ENCODE measurements around the genes RNF152 and SERPINB5.

GRCh38 chr18:61653929-61654276 lies 238.9 kb downstream of the RNF152 start:
- PRO-cap: no peak
- RAMPAGE, long total RNA: no peak

DNA sequence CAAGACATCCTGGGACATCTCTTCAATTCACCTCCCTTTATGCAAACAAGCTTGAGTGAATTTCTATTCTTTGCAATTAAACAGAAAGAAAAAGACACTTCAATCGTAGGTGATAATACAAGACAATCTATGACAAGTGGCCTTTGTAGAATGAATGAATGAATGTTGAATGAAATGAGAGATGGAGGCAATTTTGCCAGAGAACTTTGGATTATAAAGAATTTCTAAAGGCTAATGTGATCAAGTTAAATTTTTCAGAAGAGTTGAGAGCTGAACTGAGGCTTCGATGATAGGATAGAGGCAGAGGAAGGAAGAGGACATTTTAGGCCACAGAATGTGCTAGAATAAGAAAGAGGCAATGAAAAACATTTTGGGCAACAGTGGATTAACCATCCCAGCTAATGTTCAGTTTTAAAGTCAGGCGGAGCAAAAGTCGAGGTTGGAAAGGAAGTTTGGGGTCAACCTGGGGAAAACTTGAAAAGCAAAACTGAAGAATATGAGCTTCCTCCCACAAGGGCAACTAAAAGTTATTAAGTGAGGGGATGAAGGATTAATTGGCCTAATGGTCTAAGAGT lies 6.0 kb downstream of the RNF152 start:
- PRO-cap: no peak
- RAMPAGE, long total RNA: no peak

DNA sequence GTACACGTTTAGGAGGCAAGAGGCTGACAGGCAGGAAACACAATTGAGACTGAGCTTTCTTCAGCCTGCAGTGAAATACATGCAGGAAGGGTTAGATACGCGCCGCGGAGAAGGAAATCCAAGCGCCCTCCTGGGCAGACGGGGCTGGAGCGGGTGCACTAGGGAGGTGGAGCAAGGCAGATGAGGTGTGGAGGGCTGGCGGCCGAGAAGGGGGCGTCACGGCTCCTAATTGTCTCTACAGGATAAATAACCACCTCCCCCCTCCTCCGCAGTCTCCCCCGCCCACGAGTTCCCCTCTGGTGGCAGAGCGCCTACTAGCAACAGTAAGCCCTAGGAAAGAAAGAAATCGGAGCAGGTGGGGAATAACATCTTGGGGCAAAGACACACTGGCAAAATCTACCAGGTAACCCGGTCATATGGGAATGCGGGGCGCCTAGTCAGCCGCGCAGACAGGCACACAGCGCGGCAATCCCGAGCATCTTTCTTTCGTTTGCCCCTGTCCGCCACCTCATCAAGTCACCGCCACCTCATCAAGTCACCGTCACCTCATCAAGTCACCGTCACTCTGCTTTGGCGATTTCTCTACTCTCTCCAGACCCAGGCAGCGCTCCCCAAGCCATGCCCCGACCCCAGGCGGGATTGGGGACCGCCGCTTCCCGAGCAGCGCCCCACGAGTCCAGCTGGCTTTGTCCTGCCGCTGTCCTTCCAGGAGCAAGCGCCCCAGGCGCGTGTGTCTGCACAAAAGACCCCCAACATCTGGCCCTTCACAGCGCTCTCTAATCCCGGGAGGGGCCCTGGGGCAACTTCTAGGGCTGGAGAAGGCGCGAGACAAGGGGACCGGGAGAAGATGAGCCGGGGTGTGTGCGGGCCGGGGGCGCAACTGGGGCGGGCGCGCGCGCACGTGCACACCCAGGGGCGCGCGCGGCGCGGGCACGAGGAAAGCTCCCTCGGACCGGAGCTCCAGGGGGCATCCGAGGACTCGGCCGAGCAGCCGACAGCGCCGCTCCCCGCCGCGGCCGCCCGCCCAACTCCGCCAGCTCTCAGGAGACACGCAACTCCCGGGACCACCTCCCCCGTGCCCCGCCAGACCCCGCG lies at the start of gene RNF152:
Gene RNF152, minus strand, starts transcription at position 155 of the 1,095 bp plus-strand sequence.
- PRO-cap: bidirectional peak, plus-strand start at position 326 of the sequence, minus-strand start at position 47 of the sequence; bidirectional peak, plus-strand start at position 970 of the sequence, minus-strand start at position 758 of the sequence
- RAMPAGE, long total RNA: no peak

GRCh38 chr18:61900536-61900993 lies 7.8 kb upstream of the RNF152 start:
- PRO-cap: no peak
- RAMPAGE, long total RNA: no peak

GRCh38 chr18:61941564-61941800 lies 48.7 kb upstream of the RNF152 start:
- PRO-cap: no peak
- RAMPAGE, long total RNA: no peak

- PRO-cap: no peak
- RAMPAGE, long total RNA: no peak
Measured at GRCh38 chr18:62017856-62018585, 125.2 kb upstream of the RNF152 start.

DNA sequence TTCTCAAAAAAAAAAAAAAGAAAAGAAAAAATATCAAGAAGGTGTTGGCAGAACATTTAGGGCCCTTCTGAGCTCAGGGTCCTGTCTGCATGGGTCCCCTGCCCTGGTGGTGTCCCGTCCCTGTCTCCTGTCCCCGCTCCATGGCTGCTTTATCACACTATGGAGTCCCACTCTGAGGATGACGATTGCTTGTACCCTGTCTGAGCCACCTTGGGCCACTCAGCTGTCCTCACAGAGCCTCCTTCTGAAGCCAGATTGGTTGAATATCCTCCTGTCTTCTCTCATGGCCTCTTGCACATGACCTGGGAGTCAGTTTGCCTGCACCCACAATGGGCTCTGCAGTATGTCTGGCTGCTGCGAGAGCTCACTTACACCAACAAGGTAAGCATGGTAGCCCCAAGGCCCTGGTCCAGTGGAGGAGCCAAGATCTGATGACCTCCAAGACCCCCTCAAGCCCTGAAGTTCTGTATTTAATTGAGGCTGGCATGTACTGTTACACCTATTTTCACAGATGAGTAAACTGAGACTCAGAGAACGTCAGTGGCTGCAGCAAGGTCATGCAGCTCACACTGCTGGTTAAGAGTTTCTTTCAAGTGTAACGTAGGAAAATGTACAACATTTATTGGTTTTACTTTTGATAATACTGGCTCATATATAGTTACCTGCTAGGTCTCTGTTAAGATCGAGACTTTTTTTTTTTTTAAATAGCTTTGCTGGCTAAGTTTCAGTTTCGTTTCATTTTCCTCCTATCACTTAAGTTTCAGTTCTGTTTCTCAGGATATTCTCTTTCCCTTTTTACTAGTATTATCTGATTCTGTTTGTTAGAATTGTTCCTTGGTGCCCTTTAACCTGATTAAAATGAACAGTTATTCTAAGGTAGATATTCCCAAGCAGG lies 16.9 kb upstream of the ZCCHC2 start:
- PRO-cap: no peak
- RAMPAGE, long total RNA: no peak

DNA sequence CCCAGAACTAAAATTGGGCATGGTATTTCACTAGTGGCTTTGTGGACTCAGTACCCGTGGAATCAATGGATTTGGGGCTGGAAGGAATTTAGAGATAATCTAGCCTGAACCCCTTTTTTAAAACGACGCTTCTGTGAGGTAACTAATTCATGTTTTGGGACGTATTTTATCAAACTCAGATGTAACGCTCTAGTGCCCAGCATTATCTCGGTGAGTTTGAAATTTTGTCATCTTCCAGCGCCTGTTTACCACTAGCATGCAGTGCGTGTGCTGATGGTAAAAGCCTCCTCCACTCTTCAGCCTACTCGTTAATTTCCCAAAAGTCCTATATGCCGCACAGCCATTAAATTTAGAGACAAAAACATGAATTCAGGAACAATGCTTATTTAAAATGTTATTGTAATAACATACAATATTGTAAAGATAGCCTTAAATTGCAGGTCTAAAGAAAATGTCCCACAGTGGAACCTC lies 2.7 kb downstream of the ZCCHC2 start:
- PRO-cap: no peak
- RAMPAGE, long total RNA: no peak

- PRO-cap: no peak
- RAMPAGE, long total RNA: no peak
Measured at GRCh38 chr18:62538939-62540140, 16.5 kb downstream of the ZCCHC2 start.

- PRO-cap: no peak
- RAMPAGE, long total RNA: no peak
Measured at GRCh38 chr18:62999365-62999779, 284.0 kb downstream of the PHLPP1 start.

GRCh38 chr18:63100085-63100841 lies 219.3 kb downstream of the BCL2 start:
- PRO-cap: no peak
- RAMPAGE, long total RNA: no peak

DNA sequence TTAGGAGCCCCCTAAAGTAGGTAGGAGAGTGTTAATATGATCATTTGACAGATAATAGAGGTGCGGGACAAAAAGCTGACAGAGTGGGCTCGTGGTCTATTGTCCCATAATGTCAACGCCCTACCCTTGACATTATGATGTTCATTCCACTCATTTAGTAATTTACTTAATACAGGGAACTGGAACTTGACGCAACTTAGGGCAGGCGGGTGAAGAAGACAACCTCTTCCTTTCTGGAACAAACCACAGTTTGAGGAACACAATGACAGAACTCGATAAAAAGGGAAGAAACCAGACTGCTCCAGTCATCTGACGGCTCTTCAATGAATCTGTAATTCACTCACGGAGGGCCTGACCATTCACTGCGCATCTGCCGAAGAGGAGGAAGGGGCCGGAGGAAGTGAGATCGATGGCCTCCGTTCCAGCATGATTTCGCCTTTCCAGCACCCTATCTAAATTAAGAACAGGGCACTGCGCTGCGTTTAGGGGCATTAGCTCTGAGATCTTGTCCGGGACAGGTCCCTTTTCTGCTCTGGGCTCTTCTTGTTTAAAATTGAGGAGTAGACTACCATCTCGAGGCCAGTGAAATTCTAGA lies 83.1 kb downstream of the BCL2 start:
- PRO-cap: no peak
- RAMPAGE, long total RNA: no peak

GRCh38 chr18:63285305-63285870 lies 34.2 kb downstream of the BCL2 start:
- PRO-cap: no peak
- RAMPAGE, long total RNA: no peak

DNA sequence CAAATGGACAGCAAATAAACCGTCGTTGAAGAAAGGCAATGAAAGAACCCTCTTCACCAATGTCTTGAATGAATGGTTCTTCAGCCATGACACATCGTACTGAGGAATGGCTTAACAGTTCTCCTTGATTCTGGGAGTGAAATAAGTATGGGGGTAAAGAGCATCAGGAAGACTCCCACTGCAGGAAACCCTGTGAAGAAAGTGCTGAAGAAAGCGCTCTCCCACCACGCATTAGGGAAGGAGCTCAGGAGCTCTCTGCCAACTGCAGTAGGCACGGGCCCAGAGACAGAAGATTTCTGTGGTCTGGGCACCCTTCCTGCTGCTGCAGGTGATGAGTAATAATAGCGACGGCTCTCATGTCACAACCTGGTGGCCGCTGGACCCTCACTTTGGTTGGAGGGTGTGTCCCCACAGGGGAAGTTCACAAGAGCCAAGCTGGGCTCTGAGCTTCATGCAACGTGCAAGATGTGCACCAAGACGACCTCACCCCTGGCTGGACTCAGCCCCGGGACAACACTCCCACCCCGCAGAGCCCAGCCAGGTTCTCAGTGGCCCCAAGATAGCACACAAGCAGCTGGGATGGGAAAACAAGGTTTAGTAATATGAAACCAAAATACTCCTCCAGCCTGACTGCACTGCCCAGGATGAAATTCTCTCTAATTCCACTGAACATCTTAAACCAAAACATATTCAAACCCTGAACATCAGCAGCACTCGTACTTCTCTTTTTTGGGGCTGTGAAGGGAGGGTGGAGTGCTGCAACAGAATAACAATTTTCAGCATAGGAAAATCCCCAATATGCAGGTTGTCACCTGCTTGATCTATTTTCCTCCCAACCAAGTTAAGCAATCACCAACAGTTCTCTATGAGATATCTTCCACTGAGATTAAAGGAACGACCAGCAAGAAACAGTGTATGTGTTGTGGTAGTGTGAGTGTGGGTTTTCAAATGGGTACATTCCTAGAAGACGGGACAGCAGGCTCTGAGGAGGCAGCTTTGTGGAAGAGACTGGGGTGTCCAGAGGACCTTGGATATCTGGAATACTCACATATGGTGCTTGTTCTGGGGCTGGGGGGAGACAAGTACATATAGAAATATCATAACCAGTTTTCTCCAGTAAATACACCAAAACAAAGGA lies 26.6 kb downstream of the BCL2 start:
- PRO-cap: no peak
- RAMPAGE, long total RNA: no peak

DNA sequence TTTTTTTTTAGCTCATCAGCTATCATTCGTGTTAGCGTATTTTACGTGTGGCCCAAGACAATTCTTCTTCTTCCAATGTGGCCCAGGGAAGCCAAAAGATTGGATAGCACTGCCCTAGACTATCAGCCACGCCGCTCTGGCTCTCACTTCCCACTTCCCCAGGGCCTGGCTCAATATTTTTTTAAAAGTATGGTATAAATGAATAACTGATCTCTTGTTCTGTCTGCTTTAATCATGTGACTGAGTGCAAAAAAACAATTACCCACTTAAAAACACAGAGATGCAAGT lies 12.8 kb downstream of the BCL2 start:
- PRO-cap: no peak
- RAMPAGE, long total RNA: no peak

GRCh38 chr18:63331420-63331958 lies 11.9 kb upstream of the BCL2 start:
- PRO-cap: no peak
- RAMPAGE, long total RNA: no peak

- PRO-cap: no peak
- RAMPAGE, long total RNA: no peak
Measured at GRCh38 chr18:63355160-63355892, 11.7 kb downstream of the KDSR start.

DNA sequence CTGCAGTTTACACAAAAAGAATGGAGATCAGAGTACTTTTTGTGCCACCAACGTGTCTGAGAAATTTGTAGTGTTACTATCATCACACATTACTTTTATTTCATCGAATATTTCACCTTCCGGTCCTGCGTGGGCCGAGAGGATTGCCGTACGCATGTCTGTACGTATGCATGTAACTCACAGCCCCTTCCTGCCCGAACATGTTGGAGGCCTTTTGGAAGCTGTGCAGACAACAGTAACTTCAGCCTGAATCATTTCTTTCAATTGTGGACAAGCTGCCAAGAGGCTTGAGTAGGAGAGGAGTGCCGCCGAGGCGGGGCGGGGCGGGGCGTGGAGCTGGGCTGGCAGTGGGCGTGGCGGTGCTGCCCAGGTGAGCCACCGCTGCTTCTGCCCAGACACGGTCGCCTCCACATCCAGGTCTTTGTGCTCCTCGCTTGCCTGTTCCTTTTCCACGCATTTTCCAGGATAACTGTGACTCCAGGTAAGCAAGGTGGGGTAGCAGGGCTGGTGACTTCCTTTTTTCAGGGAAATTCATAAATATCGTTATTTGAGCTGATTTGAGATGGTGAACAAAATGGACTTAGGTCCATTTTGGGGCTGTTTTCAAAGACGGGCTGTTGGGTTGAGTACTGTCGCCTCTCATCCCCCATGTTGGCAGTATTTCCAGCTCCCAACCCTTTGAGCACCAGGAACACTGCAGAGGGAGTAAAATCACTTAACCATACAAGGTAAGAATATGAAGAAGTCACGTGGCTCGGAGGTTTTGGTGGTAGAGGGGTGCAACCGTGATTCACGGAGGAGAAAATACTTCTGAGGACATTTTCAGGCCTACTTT lies at the start of gene SERPINB5:
Gene SERPINB5, plus strand, starts transcription at position 394 of the 835 bp plus-strand sequence.
- PRO-cap: no peak
- RAMPAGE, long total RNA: no peak

GRCh38 chr18:63477714-63478550 lies 1.2 kb downstream of the SERPINB5 start:
- PRO-cap: no peak
- RAMPAGE, long total RNA: no peak

DNA sequence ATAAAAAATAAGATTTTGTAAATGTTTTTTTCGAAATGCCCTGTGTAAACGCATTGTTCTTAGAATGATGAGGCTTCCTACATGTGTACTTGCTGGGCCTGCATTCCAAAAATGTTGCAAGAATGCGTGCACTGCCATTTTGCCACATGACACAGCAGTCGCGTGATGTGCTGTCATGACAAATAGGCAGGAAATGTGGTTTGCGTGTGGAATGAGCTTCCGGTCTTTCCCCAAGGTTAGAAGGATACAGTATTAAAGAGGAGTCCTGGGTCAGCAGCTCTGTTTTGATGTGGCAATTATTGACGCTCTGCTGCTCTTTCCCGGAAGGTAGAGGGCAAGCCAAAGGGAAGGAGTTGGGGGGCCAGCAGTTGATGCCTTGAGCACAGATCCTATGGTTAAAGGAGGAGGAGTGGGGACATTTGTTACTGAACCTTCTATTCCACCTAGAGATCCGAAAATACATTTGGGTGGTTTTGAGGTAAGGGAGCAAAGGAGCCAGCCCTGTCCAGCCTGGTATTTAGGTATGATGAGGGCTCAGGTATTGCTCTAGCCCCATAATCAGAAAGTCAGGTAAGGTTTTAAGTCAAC lies 18.0 kb upstream of the SERPINB2 start:
- PRO-cap: no peak
- RAMPAGE, long total RNA: no peak

Data from GM23338 (cell line).